Placental pericyte (primary cell): ENCODE measurements around a stretch of chr12.

GRCh38 chr12:29208496-29209275 lies 59.6 kb downstream of the FAR2 start:
- CAGE, long polyA plus RNA, result no peak

- CAGE, long polyA plus RNA, result no peak
Measured at GRCh38 chr12:29223623-29223868, 74.5 kb downstream of the FAR2 start.

DNA sequence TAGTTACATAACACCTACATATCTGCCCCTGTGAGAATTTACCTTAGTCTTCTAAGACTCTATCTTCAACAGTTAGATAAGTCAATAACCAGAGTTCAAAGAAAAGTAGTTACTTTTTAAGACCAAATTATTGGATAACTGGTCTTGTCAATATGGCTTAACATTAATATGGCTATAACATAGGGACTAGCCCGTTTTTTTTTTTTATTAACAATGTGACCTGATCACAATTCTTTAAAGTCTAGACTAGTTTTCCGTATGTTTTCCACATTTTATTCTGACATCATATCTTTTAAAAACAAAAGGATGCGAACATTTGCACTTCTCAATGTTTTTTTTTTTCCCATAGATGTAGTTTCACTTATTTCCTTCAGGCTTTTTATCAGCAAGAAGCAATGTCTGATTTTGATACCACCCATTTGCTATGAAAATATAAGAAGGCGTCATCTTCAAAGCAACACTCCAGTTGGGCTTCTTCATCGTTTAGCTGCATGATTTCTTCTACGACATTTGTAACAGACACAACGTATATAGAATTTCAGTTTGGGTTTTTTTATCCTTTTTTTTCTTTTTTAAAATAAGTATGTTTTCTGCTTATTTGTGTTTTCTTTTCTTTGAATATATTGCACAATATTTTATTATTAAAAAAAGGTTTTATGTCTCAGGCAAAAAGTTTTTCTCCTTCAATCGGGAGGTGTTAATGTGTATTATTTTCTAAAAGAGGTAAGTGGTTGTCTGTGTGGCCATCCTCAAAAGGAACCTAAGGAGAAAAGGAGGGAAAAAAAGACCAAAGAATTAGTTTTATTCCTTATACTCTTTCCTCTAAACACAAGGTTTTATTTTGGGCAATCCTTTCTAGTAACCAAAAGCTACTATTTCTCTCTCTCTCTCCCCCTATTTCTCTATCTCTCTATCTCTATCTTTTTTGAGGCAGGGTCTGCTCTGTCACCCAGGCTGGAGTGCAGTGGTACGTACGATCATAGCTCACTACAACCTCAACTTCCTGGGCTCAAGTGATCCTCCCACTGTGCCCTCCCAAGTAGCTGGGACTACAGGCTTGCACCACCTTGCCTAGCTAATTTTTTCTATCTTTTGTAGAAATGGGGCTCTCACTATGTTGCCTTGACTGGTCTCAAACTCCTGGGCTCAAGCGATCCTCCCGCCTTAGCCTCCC lies 40.1 kb downstream of the ERGIC2 start:
- CAGE, long polyA plus RNA, result no peak

- CAGE, long polyA plus RNA, result no peak
Measured at GRCh38 chr12:29591113-29591710, 93.7 kb upstream of the OVCH1 start.

GRCh38 chr12:29640008-29640432 lies 142.5 kb upstream of the OVCH1 start:
- CAGE, long polyA plus RNA, result no peak

DNA sequence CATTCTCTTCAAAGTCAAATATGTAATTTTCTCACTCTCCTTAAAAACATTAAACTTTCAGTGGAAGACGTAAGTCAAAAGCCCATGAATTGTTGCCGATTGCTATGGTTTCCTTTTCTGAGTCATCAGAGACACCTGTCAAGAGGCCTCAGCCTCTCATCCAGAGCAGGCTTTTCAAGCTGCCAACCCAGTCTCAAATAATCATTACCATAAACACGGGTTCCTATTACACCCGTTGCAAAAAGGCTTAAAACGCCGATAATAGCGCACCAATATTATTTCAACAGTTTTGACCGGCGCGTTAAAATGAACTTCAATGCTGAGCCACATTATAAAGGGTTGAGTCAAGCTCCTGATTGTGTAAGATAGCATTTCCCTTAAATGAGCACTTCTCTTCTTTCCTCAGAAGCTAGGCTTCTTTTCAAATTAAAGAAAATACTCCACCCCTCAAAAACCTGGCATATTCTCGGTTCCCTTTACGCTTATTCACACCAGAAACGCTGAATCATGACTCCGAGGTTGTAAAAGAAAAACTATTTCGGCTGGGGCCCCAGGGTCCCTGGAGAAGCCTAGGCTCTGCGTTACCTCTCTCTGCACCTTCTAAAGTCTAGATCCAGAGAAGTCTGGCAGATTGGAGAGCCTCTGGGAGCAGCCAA lies 1.4 kb downstream of the TMTC1 start:
- CAGE, long polyA plus RNA, result no peak

DNA sequence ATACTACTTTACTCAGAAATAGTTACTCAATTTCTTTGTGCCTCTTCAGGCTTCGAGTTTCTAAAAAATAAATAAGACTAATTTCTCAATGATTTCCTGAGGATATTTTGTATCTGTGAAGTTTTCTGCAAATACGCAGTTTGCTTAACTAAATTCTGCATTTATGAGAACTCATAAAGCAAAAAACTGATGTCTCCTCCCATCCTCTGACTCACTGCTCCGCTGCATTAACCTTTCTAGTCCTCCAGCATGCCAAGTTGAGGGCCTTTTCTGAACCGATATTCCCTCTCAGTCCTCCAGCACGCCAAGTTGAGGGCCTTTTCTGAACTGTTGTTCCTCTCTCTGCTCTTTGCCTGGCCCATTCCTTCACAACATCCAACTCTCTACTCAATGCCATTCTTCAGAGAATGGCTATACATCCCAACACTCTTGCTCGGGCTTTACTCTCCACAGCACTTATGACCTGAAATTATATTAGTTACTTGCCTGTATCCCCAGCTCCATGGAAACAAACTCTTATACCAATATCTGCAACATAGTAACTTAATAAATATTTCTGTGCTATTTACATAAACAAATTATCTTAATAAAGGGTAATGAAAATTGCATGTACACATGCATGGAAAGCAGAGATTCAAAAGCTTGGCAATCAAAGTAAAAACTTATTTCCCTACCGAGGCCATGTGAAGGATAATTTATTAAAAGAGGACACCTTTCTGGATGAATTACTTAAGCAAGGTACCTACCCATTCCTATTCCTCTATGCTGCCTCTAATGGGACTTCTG lies 3.0 kb downstream of the IPO8 start:
- CAGE, long polyA plus RNA, result no peak

DNA sequence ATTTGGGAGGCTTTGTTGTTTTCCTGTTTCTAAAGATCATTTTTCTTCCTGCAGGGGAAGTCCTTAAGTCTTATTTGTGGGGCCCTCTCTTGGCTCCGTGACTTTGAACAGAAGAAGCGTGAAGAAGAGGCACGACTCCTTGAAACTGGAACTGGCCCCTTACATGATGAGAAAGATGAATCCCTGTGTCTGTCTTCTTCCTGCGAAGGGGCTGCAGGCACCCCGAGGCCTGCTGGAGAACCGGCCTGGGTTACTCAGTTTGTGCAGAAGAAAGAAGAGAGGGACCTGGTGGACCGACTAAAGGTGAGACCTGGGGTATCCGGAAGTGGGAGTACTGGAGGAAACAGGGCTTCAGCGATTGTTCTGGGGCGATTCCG lies 10.1 kb downstream of the DDX11 start:
- CAGE, long polyA plus RNA, result no peak

GRCh38 chr12:31121071-31121716 lies 47.5 kb downstream of the DDX11 start:
- CAGE, long polyA plus RNA, result no peak

GRCh38 chr12:31229435-31229964 lies 96.5 kb downstream of the SINHCAF start:
- CAGE, long polyA plus RNA, result no peak

GRCh38 chr12:31442662-31442982 lies 116.7 kb upstream of the SINHCAF start:
- CAGE, long polyA plus RNA, result no peak

DNA sequence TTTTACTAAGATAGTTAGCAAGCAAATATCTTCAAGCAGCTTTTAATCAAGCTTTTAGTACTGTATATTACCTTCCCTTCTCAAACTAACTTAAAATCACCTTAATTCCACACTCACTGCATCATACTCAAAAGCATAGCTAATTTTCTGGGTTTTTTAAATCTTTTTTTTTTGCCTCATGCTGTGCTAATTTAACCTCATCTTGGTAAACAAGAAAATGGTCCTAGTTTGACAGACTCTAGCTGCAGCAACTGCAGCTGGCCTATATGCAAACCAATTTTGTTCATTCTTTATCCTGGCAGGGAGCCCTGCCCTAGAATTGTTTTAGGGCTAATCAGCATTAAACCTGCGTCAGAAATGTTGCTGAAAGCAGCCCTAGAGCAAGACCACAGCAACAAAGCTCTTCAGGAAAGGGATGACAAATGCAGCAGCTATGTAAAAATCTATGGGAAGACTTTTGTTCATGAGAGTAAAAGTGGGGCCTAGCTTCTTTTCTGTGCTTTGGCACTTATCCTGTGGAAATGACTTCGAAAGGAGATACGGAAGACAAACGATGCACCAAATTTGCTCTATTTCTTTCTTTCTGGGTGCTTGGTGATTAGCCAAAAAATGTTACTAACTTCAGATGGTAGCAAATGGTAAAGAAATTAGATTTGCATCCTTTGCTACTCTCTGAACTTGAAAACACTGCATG lies 72.2 kb downstream of the DENND5B start:
- CAGE, long polyA plus RNA, result no peak

GRCh38 chr12:31553286-31554517 lies 37.2 kb downstream of the DENND5B start:
- CAGE, long polyA plus RNA, result no peak

DNA sequence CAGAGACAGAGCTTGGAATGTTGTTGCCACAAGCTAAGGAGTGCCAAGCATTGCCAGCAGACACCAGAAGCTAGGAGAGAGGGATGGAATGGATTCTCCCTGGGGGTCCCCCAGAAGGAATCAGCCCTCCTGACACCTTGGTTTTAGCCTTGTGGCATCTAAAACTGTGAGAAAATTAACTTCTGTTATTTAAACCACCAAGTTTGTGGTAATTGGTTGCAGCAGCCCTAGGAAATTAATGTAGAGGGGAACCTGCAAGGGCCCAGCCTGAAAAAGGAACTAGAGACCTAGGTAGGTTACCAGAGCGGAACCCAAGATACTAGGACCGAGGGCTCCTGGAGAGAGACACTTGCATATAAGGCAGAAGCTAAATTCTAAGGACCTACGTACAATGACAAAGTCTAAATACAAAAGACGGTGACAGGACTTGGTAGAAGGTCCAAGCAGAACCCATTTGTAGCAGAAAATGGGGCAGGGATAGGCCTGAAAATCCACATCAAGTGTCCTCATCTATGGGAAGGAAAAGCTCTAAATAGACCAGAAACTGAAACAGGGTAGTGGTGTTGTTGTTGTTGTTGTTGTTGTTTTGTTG lies 8.2 kb upstream of the DENND5B start:
- CAGE, long polyA plus RNA, result no peak

DNA sequence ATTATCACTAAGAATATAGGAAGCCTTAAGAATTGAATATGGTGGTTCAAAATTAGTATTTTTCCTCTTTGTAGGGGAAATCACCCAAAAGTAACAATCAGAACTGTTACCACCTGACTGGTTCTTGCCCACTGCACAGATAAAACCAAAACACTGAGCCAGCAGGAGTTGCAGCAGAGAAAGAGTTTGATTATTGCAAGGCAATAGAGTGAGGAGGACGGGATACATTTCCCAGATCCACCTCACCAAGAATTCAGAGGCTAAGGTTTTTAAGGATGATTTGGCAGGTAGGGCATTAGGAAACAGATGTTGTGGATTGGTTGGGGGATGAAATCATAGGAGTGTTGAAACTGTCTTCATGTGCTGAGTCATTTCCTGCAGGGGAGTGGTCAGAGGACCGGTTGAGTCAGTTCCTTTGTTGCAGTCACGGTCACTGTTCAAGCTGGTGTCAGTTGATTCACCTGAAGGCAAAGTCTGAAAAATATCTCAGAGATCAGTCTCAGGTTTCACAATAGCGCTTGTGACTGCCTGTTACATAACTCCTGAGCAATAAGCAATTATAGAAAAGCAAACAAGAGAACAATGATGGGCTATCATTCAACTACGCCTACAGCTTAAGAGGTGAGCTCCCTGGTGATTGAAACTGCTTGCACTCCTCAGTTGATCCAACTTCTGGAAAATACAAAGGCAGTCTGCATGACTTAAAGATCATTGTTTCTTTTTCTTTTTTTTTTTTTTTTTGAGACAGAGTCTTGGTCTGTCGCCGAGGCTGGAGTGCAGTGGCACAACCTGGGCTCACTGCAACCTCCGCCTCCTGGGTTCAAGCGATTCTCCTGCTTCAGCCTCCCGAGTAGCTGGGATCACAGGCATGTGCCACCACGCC lies 20.4 kb upstream of the AMN1 start:
- CAGE, long polyA plus RNA, result no peak

- CAGE, long polyA plus RNA, result no peak
Measured at GRCh38 chr12:31754531-31754871, 25.7 kb upstream of the AMN1 start.

- CAGE, long polyA plus RNA, result no peak
Measured at GRCh38 chr12:31874877-31875909, 83.1 kb upstream of the H3-5 start.

- CAGE, long polyA plus RNA, result no peak
Measured at GRCh38 chr12:31897784-31898445, 61.3 kb upstream of the RESF1 start.

- CAGE, long polyA plus RNA, result no peak
Measured at GRCh38 chr12:31958248-31958677, 952 bp upstream of the RESF1 start.

- CAGE, long polyA plus RNA, result no peak
Measured at GRCh38 chr12:31982859-31984220, 24.1 kb downstream of the RESF1 start.